HL-60 (cell line): ENCODE data around the gene MKLN1.

DNA sequence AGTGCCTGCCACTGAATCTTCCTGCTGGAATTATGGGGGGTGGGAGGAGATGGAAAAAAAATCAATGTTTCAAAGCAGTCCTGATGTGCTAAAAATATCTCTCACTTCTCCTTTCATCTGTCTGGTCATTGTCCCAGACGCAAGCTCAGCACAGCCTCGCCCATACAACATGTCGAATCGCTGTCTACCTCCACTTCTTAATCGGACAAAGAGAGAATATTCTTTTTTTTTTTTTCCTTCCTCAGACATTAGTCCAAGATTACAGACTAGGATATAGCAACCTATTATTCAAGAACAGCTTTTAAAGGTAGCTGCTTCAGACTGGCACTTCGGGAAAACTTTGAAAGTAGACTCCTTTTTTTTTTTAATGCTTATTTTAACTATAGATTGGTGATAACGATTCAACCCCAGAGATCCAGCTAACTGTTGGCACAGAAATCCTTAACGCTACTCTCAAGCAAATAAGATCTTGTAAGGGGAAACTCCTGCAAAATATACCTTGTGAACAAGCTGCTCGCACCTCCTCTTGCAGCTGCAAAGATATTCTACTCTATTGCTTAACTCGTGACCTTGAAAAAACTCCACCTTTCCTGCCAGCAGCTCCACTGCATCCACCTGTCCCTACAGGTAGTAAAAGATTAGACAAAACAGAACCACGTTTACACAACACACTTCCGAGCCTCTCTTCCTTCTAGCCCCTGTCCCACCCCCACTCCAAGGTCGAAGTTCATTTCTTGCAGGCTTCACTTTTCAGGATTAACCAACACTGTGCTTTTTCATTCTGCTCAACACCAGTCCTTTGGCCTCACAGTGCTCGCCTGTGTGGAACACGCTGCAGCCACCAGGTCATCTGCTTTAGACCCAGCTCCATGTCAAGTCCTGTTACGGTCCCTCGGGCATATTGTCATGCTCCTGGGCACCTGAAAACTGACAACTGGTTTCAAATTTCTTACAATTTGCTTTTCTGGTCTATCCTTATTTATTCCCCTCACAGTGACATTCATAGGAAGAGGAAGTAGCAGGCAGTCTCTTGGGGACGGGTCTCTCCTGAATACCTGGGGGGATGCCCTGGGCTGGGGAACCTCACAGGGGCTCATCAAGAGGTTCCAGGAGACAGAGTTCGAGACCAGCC lies 165.6 kb upstream of the KLF14 start:
- RRBS = no CpG with 5 or more reads among the region's 19 CpGs

- RRBS = no CpG with 5 or more reads among the region's 32 CpGs
Measured at GRCh38 chr7:130921007-130922327, 187.5 kb upstream of the KLF14 start.

DNA sequence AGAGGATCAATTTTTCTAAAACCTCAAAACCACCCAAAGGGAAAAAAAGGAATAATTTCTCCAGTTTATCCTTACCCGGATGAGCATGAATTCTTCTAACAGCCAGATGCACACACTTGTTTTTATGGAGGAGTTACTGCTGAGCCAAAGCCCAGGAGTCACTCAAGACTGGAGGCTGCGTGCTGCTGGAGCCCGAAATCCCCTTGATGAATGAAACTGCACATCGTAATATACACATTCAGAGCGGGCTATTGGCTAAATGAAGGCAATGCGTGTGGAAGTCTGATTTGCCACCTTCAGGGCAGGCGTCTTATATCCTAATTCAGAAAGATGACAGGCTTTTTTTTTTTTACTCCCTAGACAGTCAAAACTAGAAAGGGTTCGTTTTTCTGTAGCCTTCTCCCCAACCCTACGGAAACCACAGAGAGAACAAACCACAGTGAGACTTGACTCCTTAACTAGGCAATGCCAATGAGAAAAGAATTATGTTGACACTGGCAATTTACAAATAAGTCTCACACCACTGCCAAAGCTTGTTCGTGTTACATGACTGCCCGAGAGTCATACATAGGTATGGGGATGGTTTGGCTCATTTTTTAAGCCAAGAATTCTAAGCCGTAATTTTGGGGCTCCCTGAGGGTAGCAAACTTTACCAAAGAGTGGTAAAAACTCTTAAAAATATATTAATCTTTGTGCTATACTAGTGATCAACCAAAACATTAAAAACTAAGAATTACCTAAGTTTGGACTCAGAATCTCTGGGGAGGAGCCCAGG lies 227.2 kb upstream of the KLF14 start:
- RRBS = no CpG with 5 or more reads among the region's 12 CpGs

- RRBS = no CpG with 5 or more reads among the region's 13 CpGs
Measured at GRCh38 chr7:130994002-130994727, 260.2 kb upstream of the KLF14 start.

- RRBS = no CpG with 5 or more reads among the region's 7 CpGs
Measured at GRCh38 chr7:131012554-131013144, 278.6 kb upstream of the KLF14 start.

DNA sequence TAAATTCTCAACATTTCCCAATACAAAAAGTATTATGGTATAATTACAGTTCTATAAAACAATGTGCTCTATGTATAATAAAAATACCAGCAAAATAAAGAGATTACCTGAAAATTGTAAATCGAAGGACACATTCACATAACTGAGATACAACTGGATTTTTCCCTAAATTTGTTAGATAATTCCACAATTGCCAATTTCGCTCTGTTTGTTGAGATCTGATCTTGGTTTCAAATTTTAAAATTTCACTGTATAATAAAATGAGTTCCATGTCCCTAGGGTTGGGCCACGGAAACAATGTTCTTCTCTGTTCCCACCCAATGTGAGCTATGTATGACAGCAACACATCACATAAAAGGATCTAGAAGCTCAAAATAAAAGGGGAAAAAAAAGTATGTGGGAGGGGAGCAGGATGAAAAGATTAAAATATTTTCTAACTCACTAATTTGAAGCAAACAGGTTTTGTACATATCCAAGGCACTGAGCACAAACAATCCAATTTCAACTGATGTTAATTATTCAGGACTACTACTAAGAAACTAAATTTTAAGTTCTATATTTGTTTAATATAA lies 287.9 kb upstream of the MKLN1 start:
- RRBS = no CpG with 5 or more reads among the region's 3 CpGs

GRCh38 chr7:131040297-131041058 lies 287.2 kb upstream of the MKLN1 start:
- RRBS = no CpG with 5 or more reads among the region's 8 CpGs

DNA sequence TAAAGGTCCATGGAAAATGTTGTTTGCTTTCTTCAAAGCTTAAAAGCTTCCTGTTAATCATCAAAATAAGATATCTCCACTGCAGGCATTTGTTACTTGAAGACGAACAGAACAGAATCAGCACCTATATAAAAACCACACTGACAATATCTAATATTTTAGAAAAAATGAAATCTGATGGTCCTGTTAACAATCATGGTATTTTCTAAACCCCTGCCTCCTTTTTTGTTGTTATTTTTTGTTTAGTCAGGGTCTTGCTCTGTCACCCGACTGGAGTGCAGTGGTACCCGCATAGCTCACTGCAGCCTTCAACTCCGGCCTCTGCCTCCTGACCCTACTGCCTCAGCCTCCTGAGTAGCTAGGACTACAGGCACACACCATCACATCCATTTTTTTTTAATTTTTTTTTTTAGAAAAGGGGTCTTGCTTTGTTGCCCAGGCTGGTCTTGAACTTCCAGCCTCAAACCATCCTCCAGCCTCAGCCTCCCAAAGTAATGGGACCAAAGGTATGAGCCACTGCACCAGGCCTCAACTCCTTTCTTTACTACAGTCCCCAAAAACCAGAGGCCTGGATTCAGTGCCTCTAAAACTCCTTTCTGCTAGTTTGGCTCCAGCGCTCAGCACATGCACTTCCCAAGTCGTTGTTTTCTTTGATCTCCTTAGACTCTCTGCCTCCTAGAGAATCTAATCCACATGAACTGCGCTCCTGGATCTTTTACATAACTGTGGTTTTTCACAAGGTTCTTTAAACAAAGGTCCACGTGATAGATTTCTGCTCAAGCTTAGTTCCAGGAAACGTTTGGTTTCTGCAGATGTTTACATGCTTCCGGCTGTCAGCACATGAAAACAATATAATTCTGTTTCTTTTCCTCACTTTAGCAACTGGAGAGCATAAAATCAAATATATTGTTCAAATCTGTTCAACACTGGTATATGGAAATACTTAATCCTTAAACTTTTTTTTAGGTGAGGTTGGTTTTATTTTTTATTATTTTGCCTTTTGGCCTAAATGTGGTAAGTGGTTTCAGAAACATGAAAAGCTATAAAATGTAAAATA lies 270.8 kb upstream of the MKLN1 start:
- RRBS = no CpG with 5 or more reads among the region's 10 CpGs

- RRBS = no CpG with 5 or more reads among the region's 6 CpGs
Measured at GRCh38 chr7:131067187-131067612, 260.5 kb upstream of the MKLN1 start.

GRCh38 chr7:131087889-131088913 lies 239.5 kb upstream of the MKLN1 start:
- RRBS = no CpG with 5 or more reads among the region's 8 CpGs

DNA sequence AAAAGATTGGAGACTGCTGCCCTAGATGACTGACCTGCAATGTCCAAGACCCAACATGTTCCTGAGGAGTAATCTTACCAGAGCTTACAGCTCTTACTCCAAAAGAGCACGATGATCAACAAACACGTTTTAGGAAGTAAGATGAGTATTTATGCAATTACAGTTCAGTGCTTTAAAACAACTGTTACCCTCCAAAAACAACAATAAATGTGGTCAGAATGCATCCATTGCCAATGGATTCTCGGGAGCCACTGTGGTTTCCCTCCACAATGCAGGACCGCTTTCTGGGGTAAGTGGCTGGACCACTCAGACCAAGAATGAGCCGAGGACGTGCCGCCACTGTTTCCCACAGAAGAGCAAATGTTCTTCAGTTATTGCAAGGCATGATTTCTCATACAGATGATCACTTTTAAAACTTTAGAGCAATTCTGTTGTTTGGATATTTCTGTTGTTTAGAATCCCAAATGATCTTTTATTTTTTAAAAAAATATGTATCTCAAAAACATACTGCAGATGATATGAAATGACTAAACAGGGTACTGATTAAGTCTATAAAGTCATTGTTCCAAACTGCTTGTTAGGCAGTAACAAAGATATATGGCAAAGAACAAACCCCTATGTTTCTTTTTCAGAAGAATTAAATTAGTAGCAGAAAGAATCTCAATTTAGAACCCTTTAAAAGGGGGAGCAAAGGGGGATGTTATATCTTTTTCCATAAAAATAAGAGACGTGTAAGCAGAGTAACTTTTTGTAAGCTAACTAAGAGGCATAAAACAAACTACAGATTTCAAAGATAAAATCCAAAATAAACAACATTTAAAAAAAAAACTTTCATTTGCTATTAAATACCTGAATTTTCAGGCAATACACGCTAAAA lies 232.1 kb upstream of the MKLN1 start:
- RRBS = no CpG with 5 or more reads among the region's 9 CpGs

DNA sequence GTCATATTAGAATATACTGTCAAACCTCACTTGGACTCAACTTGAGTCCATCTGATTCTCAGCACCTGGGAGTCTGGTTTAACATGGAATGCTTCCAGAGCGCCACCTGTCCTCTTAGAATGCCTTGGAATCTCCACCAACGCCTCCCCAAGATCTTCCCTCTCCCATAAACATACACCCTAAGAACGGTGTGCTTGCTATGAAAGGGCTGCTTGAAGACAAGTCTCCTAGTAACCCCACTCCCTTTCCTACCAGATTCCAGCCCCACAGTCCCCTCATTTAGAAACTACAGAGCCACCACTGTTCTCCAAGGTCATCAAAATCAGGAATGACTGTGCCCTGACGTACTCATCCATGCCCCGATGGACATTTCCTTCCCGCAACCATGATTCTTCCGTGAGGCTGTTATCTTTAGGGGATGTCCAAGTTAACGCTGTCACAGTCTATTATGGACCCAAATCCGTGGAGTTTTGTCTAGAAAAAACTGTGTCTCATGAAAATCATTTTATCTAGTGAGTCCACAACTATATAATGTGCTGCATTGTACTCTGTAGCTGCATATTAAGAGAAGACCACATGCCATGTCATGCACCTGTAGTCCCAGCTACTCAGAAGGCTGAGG lies 228.9 kb upstream of the MKLN1 start:
- RRBS = no CpG with 5 or more reads among the region's 9 CpGs

- RRBS = no CpG with 5 or more reads among the region's 5 CpGs
Measured at GRCh38 chr7:131103873-131104504, 223.7 kb upstream of the MKLN1 start.

DNA sequence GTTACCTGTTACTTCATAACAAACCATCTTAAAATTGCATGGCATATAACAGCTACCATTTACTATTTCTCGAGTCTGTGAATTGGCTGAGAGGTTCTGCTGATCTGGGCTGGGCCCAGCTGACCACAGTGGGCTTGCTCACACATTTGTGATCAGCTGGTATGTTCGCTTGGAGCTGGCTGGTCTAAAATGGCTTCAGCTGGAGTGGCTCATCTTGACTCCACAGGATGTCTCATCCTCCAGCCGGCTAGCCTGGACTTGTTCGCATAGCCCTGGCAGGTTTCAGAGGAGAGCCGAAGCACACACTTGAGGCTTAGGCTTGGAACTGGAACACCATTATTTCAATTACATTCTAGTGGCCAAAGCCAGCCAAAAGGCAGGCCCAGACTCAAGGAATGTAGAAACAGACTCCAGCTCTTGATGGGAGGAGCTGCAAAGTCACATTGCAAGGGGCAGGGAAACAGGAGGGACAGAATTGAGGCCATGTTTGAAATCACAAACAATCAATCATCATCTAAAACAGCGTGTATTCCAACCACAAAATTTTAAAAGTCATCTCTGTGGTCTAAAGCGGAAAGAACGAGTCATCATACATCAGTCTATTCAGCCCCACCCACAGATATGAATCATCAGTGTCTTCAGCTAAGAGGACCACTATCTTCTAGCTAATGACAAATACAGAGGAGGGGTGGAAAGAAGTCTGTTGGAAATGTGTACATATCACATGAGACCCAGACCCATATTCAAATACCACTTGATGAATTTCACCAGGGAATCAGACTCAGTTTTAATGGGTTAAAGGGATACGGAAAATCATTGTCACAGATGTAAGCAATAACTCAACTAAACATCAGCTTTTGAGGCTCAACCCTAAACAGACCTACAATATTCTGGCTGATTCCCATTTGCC lies 139.1 kb upstream of the MKLN1 start:
- RRBS = no CpG with 5 or more reads among the region's 9 CpGs

GRCh38 chr7:131231175-131232108 lies 96.2 kb upstream of the MKLN1 start:
- RRBS = no CpG with 5 or more reads among the region's 11 CpGs

GRCh38 chr7:131238184-131238785 lies 89.4 kb upstream of the MKLN1 start:
- RRBS = no CpG with 5 or more reads among the region's 1 CpG

DNA sequence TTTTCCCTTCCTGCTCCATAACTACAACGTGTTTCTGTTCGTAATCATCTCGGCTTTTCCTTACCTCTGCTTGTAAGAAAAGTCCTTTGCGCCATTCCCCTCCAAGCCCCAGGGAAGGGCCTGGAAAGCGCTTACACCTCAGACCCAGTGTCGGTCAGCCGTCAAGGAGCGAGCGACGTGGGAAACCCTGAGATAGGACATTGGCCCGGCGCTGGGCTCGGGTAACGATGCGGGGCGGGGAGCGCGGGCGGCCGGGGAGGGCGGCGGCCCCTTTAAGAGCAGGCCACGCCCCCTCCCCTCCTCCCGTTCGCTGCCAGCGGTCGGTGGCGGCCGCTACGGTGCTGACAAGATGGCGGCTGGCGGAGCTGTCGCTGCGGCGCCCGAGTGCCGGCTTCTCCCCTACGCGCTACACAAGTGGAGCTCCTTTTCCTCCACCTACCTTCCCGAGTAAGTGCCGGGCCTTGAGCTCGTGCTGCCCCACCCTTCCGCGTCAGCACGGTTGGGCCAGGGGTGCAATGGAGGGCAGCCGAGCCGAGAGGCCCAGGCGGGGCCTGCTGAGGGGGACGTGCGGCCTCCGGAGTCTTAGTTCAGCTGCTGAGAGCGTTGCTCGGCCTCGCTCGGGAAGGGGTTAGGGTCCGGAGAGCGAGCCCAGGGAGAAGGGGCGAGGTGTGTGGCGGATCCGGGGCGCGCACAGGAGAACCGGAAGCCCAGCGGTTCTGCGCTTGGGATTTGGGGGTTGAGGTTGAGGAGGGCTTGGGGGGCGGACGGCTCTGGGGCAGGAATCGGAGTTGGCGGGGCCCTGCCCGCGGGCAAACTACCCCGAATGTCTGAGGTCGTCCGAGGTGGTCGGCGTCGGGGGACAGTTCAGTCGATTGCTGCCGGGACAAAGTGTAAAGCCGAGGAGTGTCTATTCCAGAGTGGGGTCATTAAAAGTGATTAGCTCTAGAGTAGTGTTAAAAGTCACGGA lies at the start of gene MKLN1:
TSS of gene MKLN1 (plus strand) at position 326 of the 967 bp plus-strand sequence.
- RRBS = 3% methylated on average over 31 of the region's 81 CpGs

DNA sequence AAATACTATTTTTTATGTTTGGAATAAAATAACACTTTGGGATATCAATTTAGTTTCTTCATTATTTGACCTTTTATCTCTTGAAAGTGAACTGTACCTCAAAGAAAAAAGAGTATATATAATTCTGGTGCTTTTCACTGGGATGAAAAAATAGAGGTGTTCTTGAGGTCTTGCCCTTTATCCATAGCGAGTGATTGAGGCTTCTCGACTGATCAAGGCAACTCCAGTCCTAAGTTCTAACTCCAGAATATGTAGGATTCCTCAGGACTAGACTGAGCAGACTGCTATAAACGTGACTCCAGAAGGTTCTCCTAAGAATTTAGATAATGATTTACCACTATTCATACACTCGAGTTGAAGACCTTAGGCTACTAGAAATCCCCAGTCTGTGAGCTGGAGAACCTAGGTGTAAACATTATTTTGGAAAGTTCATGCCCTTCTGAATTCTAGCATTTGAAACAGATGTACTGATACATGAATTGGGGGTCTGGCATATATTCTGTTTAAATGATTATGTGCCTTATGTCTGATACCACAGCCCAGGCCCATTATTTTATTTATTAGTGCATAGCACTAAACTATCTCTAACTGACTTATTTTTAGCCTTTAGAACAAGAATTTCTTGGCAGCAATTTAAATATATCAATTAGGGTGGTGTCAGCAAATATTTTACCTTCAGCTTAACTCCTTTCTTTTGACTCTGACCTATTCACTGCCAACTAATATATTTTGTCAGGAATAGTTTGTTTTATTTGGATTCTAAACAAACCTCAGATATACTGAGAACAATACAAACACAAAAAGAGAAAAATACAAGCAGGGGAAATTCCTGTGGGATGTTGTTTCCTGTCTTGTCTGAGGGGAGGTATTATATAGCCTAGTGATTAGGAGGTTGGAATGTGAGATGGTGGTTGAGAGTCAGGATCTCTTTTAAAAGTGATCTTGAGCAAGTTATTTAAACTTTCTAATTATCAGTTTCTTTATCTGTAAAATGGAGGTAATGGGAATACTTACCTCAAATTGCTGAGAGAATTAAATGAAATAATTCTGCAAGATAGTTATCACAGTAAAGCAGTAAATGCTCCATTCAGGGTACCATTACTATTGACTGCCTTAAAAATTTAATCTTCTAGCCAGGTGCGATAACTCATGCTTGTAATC lies 75.8 kb downstream of the PODXL start:
- RRBS = no CpG with 5 or more reads among the region's 5 CpGs

DNA sequence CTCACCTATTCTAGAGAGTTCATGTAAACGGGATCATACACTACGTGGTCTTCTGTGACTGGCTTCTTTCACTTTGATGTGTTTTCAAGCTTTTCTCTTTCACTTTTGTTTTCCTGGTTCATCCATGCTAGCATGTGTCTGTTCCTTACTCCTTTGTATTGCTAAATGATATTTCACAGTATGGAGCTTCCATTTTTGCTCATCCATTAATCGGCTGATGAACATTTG lies 33.8 kb downstream of the PODXL start:
- RRBS = no CpG with 5 or more reads among the region's 3 CpGs

- RRBS = no CpG with 5 or more reads among the region's 2 CpGs
Measured at GRCh38 chr7:131524108-131524537, 32.3 kb downstream of the PODXL start.